GM12891 (cell line): ENCODE results near the genes GASK1B and RAPGEF2.

DNA sequence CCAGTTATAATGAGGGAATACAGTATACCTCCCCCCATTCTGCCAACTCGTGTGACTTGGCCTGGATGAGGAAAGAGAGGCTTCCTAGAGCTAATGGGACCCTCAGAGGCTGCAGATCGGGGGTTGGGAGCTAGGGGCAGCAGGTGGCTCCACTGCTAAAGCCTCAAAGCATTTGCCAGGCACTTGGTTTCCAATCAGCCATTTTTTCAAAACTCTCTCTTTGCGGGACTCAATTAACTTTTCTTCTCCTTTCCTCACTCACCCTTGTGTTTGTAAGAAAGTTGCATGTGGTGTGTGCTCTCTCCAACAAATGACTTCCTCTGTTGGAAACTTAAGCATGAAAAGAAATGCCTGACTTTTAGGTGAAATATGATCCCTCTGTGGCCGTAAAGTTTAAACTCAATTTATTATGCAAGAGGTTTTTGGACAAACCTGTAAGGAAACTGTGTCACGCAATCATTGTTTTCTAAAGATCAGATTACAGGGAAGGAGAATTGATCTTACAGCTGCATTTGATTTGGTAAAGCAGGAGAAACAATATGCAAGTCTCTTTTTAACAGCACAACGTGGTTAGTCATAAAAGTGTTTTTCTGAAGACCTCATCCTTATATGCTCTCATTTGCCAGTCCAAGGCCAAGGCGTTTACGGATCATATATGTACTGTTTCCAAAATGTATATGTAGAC, 7.0 kb downstream of the SFRP2 start:
- RRBS: no CpG with 5 or more reads among the region's 8 CpGs

DNA sequence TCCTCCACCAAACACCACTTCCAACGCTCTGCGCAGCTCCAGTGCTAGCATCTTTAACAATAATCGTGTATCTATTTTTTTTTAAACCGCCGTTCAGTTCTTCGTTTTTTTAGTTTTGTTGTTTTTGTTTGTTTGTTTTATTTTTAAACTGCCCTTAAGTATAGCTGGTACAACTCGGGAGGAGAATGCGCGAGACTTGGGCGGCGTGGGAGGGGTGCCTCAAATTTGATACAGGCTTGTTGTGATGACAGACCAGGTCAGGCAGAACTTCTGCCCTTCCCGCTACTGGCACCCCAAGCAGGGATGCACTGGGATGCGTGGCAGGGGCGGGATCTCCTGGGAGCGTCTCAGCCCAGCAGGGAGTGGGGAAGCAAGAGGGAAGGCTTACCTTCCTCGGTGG, 937 bp downstream of the SFRP2 start:
- RRBS: no CpG with 5 or more reads among the region's 16 CpGs

DNA sequence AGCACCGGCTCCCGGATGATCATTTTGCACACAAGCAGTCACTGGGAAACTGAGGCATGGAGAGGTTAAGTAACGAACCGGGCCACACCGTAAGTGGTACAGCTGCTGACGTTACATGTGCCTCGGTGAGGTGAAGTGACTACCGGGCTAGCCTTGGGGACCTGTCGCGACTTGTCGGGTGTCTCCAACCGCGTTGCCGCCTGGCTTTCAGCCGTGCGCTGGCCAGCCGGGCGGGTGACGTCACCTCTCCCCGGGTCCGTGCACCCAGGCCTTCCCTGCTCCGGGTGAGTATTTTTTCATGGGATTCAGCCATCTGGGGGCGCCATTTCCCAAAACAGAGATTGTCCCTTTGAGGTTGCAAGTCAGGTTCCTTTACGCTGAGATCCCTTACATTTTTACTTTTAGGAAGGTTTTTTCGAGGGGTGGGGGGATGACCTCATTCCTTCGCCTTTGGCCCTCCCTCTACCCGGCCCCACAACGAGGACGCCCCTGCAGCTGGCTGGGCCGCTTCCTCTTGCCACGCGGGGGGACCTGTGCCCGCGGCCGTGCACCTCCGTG, 3.4 kb upstream of the SFRP2 start:
- RRBS: 5% methylated on average over 12 of the region's 36 CpGs

GRCh38 chr4:154577233-154577798, 13.2 kb downstream of the FGA start:
- RRBS: no CpG with 5 or more reads among the region's 3 CpGs

- RRBS: no CpG with 5 or more reads among the region's 14 CpGs
Observed at GRCh38 chr4:154585264-154586164, 5.0 kb downstream of the FGA start.

GRCh38 chr4:155352713-155353162, 24.0 kb downstream of the MAP9 start:
- RRBS: no CpG with 5 or more reads among the region's 1 CpG

- RRBS: no CpG with 5 or more reads among the region's 1 CpG
Observed at GRCh38 chr4:155353163-155353557, 23.6 kb downstream of the MAP9 start.

DNA sequence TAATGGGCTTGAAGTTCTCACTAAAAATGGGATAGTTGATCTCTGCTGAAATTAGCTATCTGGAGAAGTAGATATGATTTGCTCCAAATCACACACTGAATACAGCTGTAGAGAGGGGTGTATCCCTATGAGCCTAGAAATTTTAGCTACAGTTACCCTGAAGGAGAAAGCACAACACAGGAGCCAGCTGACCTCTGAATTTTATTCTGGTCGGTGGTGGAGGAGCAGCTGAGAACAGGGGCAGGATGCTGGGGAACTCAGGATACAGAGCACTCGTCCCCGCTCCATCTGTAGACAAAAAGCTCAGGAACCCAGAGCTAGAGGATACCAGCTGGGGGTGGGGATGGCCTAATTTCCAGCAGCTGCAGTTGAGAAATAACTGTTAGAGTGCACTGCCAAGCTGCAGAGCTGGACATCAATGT, 122.2 kb upstream of the GUCY1A1 start:
- RRBS: no CpG with 5 or more reads among the region's 3 CpGs

GRCh38 chr4:155881529-155882132, 15.6 kb upstream of the ASIC5 start:
- RRBS: no CpG with 5 or more reads among the region's 1 CpG

DNA sequence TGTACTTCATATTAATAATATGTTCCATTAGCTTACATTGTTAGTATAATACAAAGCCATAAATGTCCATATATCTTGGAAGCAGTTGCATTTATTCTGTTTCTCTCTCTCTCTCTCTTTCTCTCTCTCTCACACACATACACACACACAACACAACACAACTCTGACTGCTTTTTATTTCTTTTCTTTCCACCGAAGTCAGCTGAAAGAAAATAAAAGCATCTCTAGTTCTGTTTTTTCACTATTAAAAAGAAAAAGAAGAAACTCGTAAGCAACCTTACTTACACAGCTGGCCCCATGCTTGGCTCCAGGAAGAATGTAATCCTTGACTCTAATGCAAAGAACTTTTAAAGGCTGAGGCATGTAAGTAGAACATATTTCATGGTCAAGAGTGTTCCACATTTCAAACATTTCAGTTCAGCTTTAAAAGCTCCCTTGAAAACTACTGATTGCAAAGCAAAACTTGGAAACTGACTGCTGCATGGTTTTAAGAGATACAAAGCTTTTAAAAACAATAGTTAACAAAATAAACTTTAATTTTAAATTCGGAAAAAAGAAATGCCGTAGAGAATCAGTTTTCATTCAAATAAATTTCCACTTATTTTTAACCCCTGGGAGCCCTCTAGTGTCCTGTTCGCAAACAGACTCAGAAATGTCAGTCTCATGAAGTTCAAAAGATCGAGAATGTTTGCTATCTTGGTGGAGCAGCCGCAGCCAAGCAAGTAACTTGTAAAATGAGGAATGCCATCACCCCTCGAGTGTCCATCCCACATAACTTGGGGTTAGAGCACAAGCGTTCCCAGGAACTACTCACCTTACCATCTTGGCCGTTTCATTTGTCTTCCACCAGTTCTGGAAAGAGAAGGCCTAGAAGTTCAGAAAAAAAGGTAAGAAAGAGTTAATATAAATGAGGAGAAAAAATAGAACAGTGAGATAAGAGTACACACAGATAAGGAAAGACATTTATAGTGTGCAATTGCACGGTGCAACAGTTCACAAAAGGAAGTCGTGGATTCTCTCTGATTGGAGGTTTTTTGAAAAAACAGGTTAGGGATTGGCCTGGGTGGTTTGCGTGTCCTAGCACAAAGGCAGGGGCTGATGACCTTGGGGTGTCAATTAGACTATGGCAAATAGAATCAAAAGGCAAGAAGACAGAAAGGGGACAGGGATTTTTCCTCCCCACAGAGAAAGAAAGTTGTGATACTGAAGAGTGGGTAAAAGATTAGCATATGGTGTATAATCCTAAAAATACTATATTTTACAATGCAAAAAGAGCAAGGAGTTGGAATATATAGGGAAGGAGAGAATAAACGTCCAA, at the start of gene GASK1B:
TSS of gene GASK1B (minus strand) at position 972 of the 1,318 bp plus-strand sequence.
- RRBS: no CpG with 5 or more reads among the region's 14 CpGs

DNA sequence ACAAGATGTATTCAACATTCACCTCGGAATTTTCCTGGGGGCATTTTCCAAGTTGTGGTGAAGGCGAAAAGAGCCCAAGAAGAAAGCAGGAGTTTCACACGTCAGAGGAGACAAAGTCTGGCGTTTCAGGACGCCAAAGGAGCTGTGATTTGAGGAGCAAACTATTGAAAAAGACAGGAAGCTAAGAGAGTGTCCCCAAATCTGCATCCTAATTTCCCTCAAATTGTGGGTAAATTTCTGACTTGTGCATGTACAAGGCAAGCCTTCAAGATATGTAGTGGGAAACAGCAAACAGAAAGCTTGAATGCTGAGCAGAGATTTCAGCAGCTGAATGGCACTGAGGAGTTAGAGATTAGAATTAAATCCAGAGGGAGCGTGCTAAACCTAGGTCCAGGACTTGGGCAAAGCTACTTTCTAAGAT, 9.2 kb upstream of the GASK1B start:
- RRBS: no CpG with 5 or more reads among the region's 6 CpGs

DNA sequence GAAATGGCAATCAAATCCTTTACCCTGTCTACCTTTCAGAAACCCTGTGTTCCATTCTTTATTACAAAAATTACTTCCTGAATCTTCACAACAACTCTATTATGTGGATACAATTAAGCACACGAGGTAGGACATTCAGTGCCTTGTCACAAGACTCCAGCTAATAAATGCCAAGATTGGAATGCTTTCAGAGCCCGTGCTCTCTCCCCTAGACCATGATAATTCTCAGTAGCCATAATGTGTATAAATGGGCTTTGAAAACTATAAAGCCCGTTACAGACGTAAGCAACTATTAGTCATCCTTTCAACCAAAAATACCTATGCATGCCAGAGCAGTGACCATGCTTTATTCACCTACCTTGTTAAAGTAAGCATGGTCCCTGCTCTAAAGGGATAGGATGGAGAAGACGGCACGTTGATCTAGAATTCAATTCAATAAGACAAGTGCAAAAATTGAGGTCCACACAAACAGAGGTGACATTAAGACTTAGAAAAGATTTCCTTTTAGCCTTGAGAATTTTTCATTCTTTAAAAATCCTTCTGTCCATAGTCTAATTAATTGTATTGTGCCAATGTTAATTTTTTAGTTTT, 2.5 kb downstream of the RXFP1 start:
- RRBS: no CpG with 5 or more reads among the region's 6 CpGs

- RRBS: no CpG with 5 or more reads among the region's 13 CpGs
Observed at GRCh38 chr4:158672530-158673049, 494 bp downstream of the ETFDH start.

- RRBS: no CpG with 5 or more reads among the region's 3 CpGs
Observed at GRCh38 chr4:158803697-158804015, 34.8 kb downstream of the FNIP2 start.

GRCh38 chr4:158843216-158843658, 74.4 kb downstream of the FNIP2 start:
- RRBS: no CpG with 5 or more reads among the region's 3 CpGs

- RRBS: no CpG with 5 or more reads among the region's 5 CpGs
Observed at GRCh38 chr4:158878961-158879899, 110.4 kb downstream of the FNIP2 start.

DNA sequence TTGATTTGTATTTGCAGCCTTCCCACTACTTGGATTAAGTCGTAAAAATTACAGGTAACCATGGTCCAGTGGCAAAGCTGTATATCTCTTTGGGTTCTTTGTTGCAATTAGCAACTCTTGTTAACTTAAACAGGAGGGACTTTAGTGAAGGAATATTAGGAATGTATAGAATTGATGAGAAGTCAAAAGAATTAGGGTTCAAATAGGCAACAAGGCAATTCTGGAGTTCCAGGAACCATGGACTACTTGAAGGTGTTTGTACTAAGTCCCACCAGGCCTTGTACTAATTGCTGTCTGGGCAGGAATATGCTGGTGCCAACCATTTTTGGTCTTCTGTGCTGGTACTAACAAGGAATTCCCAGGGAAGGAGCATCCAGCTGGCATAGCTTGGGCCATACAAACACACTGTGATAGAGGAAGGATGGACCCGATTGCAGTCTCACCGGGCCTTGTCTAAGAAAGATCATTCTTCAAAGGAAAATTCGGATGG, 121.7 kb downstream of the FNIP2 start:
- RRBS: no CpG with 5 or more reads among the region's 4 CpGs

DNA sequence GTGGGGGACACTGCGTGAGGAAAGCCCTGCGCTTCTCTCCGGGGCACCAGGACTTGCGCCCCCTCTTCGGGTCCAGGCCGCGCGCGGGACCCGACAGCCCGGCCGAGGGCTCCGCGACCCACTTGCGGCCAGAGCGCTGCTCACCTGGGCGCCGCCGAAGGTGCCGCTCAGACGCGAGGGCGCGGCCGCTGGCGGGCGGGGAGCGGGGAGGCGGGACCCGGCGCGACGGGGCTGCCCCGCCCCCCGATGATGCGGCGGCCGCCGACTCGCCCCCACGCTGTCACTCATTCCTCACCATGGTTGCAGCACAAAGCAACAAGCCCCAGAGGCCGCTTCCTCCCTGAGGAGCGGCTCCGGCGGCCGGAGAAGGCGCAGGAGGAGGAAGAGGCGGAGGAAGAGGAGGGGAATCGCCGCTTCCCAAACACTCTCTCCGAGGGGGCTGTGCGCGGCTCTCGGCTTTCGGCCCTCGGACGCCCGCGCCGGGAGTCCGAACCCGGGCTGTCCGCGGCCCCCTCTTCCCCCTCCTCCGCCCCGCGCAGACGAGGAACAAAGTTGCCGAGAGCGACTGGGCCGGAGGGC, at the start of gene RAPGEF2:
TSS of gene RAPGEF2 (plus strand) at position 343 of the 579 bp plus-strand sequence.
- RRBS: 5% methylated on average over 17 of the region's 71 CpGs

DNA sequence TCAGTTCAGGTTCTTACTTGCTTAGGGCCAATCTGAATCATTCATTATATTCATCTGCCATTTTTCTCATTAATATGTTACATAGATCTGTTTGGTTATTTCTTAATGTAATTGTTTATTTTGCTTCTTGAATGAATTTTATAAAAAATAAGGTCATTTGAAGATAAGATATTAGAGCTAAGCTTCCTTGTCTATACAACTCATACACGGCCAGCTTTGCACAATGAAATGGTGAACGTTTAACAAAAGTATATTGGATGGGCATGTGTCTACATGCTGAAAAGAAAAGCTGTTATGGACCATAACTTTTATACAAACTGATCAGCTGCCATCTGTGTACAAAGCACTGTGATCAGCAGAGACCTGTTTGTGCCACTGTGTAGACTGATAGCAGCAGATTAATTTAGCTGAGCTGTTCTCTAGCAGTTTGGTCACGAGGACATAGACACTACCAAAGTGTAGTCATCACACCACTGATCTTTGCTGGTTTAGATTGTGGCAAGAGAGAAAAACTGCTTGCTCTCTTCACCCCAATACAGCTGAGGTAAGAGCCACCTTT, 124.4 kb downstream of the RAPGEF2 start:
- RRBS: no CpG with 5 or more reads among the region's 3 CpGs

- RRBS: no CpG with 5 or more reads among the region's 8 CpGs
Observed at GRCh38 chr4:159358617-159359476, 256.0 kb downstream of the RAPGEF2 start.